Upper lobe of left lung (tissue), 5 donors: Measurements from ENCODE around the genes OARD1, TREML1 and TREM1.

DNA sequence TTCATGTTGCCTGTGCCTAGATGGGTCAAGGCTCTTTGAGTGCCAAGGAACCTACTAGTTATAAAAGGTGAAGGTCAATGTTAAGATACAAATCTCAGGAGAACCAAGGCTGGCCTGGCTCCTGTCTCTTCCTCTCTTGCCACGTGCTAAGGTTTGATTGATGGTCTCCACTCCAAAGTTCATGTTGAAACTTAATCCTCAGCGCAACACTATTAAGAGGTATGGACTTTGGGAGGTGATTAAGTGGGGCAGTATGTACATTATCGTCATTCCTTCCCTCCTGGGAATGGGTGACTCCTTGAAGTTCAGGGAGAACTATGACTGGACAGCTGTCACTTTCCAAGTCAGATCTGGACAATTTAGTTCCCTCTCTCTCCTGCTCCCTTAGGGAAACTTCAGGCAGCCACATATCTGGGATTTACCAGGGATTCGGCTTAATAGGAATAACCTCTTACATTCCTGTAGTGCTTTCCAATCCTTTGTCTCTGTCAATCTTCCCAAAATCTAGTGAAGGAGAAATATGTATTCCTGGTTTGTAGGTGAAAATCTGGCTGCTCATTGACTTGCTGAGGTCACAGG, 50.4 kb downstream of the KCNK5 start:
- PRO-cap, 2 experiments: no peak in any of the 2 experiments
- RAMPAGE, long total RNA, 4 experiments: no peak in any of the 4 experiments

- PRO-cap, 2 experiments: no peak in any of the 2 experiments
- RAMPAGE, long total RNA, 4 experiments: start-site peak on the minus strand in 1 of 4 experiments, at chr6:39193912-39194851 at its widest, 29 reads per replicate
These were observed 35.5 kb downstream of the KCNK5 start for GRCh38 chr6:39193463-39194517.

- PRO-cap, 2 experiments: no peak in any of the 2 experiments
- RAMPAGE, long total RNA, 4 experiments: no peak in any of the 4 experiments
These were observed 3.2 kb downstream of the KCNK5 start for GRCh38 chr6:39226139-39226482.

- PRO-cap, 2 experiments: no peak in any of the 2 experiments
- RAMPAGE, long total RNA, 4 experiments: no peak in any of the 4 experiments
These were observed 13.8 kb upstream of the KCNK16 start for GRCh38 chr6:39336209-39336724.

- PRO-cap, 2 experiments: no peak in any of the 2 experiments
- RAMPAGE, long total RNA, 4 experiments: start-site peak on the plus strand in 1 of 4 experiments, at chr6:39821899-39822018 at its widest, 9 reads per replicate
These were observed 29.7 kb downstream of the DAAM2 start for GRCh38 chr6:39821626-39822500.

- PRO-cap, 2 experiments: no peak in any of the 2 experiments
- RAMPAGE, long total RNA, 4 experiments: no peak in any of the 4 experiments
These were observed 55.0 kb downstream of the DAAM2 start for GRCh38 chr6:39847266-39847580.

DNA sequence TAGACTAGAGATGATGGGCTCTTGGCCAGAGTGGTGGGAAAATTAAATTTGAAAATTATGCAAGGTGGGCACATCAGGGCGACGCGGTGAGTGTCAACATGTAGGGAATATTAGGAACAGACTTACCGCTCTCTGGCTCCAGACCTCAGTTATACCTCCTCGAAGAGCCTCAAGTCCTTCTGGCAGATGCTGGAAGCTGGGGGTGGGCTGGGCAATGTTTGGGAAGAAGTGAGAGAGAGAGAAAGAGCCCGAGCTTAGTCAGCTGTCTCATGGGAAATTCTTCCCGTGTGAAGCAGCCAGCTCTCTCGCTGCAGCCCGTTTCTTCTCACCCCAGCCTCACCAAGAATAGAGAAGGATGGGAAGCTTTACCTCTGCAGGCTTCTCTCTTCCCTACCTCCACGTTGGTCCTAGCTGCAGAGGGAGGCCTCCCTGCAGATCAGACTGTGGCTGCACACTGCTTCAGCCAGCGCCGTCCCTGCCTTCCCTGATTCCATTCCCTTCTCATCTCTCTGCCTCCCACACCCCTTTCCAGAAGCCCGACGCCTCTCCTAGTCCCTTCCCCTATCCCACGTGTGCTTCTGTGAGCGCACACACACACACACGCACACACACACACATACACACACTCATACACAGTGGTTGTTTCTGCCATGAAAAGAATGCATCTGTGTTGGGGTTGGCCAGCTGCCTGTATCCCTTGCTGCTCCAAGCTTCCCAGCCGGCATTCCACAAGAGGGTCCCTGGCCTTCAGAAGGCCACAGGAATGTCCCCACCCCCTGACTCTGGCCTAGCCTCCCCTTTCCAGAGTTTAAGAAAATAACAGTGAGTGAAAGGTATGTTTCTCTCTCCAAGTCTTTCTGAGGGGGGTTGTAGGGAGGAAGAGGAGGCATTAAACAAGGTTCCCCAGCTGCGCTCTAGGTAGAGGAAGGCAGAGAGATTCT, 51.9 kb downstream of the MOCS1 start:
- PRO-cap, 2 experiments: no peak in any of the 2 experiments
- RAMPAGE, long total RNA, 4 experiments: no peak in any of the 4 experiments

GRCh38 chr6:39932891-39933602, 1.2 kb downstream of the MOCS1 start:
- PRO-cap, 2 experiments: no peak in any of the 2 experiments
- RAMPAGE, long total RNA, 4 experiments: no peak in any of the 4 experiments

DNA sequence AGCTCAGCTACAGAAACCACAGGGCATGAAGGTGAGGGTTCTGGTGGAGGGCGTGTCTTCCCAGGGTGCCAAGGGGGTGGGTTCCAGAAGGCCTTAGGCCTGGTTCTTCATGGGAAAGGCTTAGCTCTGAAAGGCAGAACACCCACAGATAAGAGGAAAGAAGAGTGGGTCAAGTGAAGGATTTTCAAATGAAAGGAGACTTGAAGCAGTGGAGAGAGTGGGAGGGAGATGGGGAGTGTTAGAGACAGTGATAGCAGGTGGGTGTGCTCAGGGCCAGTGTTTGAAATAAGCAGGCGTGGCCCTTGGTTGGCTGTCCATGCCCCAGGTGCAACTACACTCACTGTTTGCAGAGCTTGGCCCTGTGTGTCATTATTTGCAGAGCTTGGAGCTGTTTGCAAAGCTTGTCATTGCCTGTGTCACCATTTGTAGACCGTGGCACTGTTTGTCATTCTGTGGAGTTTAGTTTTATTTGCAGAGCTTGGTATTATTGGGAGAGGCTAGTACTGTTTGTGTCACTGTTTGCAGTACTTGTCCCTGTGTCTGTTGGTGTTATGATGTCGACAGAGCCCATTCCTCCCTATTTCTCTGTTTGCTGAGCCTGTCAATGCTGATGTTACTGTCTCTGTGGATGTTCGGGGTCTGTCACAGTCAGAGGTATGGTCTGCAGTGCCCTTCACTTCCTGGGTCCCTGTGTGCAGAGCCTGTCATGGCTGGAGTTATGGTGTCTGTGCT, 127.6 kb upstream of the LRFN2 start:
- PRO-cap, 2 experiments: no peak in any of the 2 experiments
- RAMPAGE, long total RNA, 4 experiments: no peak in any of the 4 experiments

DNA sequence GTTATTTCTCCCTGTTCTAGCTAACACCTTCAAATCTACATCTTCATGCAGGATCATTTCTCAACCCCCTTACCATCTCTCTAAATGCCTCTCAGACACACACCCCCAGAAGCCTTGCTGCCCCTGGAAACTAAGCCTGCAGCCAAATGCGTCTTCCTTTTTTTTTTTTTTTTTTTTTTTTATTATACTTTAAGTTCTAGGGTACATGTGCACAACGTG, 55.9 kb downstream of the UNC5CL start:
- PRO-cap, 2 experiments: no peak in any of the 2 experiments
- RAMPAGE, long total RNA, 4 experiments: no peak in any of the 4 experiments

DNA sequence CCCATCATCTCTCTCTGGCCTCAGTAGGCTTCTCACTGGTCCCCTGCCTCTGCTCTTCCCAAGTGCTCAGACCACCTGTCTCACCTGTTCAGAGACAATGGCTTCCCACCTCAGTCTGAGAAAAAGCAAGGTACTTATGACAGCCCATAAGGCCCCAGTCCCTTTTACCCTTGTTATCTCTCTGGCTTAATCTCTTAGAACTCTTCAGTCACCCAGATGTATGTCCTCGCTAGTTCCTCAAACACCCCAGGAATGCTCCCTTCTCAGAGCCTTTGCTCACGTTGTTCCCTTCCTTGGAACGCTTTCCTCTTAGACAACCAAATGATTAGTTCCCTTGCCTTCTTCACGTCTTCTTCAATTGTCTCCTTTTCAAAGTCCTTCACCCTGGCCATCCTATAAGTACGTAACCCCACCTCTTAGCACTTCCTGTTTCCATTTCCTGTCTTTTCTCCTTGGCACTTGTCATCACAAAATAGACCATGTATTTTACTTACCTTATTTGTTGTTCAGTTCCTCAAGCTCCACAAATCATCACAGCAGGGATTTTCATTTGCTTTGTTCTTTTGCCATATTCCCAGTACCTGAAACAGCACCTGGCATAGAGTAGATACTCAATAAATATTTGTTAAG, 1.1 kb upstream of the APOBEC2 start:
- PRO-cap, 2 experiments: no peak in any of the 2 experiments
- RAMPAGE, long total RNA, 4 experiments: start-site peak on the minus strand in 1 of 4 experiments, centred at position 191 of the sequence, 9 reads per replicate

DNA sequence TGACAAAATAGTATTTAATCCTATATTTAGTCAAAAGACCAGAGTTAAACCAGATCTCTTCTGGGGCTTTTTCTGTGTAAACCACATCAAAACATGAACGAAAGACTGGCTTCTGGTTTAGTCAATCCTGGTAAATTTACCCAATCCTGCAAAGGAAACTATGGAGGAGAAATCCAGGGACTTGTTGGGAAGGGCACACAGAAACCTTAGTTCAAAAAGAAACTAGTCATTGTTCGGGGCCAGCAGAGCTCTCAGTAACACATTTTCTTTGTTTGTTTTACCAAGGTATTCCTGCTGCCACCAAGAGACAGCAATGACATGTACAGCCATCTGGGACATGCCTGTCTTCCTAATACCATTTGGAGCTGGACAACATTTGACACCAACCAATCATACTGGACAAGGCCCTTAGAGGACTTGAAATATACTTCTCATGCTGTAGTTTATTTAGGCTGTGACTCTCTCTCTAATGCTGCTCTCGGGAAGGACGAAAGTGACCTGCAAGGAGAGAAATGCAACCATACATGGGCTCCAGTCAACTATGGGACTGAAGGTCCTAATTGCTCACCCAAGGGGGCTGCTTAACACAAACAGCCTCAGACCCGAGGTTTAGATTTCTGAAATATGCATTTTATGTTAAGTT, 8.2 kb downstream of the OARD1 start:
- PRO-cap, 2 experiments: no peak in any of the 2 experiments
- RAMPAGE, long total RNA, 4 experiments: no peak in any of the 4 experiments

- PRO-cap, 2 experiments: peak in 2 of 2 experiments; most common plus-strand start chr6:41072606 (in 1); most common minus-strand start chr6:41072325 (in 1)
- RAMPAGE, long total RNA, 4 experiments: start-site peak on the minus strand in 4 of 4 experiments, at chr6:41072319-41072519 at its widest, 23 to 361 reads per replicate
These were observed at the start of gene OARD1 for GRCh38 chr6:41072181-41072707. OARD1 (minus strand) TSS chr6:41072356.

DNA sequence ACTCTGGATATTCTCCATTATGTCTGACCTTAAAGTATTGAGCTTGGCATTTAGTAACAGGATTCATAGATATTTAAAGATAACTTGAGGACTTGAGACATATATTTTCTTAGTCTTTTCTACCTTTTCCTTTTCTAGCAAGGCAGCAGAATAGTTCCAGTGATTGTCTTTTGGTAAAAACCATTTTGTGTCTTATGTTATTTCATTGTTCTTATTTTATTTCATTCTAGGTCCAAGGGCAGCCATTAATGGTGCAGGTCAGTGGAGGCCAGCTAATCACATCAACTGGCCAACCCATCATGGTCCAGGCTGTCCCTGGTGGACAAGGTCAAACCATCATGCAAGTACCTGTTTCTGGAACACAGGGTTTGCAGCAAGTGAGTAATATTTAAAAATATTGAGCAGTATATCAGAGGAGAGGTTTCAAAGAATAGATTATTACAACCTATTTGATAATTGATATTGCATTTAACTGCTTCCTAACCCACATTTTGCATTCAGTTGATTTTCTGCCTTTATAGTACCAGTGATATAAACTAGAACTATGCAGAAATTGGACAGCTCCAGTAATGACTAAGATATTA, 11.1 kb downstream of the NFYA start:
- PRO-cap, 2 experiments: no peak in any of the 2 experiments
- RAMPAGE, long total RNA, 4 experiments: no peak in any of the 4 experiments

DNA sequence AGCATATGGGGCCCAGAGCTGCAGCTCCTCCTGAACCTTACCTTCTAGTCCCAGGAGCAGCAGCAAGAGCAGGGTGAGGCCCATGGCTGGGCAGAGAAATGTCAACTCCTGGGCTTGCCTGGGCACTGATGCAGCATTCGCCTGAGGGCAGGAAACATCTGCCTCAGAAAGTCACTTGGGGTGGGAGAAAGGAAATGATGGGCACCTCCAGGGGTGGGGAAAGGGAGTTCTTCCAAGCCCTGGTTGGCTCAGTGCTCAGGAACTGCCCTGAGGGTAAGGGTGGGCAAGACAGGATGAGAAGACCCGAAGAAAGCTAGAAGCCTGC, at the start of gene TREML1:
TREML1 (minus strand) TSS at position 143 of the 325 bp plus-strand sequence.
- PRO-cap, 2 experiments: no peak in any of the 2 experiments
- RAMPAGE, long total RNA, 4 experiments: start-site peak on the minus strand in 1 of 4 experiments, centred at position 133 of the sequence, 8 reads per replicate

- PRO-cap, 2 experiments: no peak in any of the 2 experiments
- RAMPAGE, long total RNA, 4 experiments: no peak in any of the 4 experiments
These were observed 12.2 kb downstream of the TREM1 start for GRCh38 chr6:41274241-41274775.

DNA sequence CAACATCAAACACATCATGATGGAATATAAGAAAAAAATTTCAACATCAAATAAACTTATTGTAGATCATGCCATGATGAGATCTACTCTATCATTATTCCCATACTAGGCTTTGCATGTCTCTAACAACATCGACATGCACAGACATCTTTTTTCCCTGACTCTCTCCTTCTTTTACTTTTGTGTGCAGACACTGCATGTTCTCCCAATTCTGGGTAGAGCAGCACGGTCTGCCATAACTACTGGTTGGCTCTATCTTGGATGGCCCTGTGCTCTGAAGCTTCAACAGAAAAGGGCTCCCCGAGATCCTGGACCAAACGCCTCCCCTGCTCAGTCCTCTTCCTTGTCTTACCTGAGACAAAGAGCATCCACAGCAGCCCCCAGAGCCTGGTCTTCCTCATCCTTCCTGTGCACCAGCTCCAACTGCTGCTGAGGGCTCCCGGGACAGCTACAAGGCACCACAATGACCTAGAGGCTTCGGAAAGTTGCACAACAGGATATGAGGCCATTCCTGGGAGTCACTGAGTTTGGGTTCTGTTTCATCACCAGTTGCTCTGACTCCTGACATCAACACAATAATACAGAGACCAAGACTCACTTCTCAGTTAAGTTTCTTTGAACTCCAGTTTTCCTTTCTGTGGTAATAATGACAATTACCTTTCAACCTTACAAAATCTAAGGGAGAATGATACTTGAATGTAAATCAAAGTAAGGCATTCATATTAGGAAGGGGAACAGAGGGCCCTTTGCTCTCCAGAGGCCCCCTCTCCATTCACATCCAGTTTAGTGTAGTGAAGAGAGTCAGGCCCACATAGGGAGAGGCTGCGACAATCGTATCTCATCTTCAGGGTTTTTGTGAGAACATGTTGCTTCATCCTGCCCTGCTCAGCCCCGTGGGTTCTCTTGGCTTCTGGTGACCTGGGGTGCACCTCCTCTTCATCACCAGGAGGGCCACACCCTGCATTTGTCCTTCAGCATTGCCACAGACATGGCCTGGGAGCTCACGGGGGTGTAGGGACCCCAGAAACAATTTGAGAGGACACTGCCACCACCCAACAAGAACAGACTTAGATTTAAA, at the start of gene TREM1:
TREM1 (minus strand) TSS at position 428 of the 1,078 bp plus-strand sequence.
- PRO-cap, 2 experiments: peak in 1 of 2 experiments; most common minus-strand start position 425 of the sequence (in 1)
- RAMPAGE, long total RNA, 4 experiments: start-site peak on the minus strand in 4 of 4 experiments, centred at positions 426 to 436 of the sequence, 139 to 1,020 reads per replicate

DNA sequence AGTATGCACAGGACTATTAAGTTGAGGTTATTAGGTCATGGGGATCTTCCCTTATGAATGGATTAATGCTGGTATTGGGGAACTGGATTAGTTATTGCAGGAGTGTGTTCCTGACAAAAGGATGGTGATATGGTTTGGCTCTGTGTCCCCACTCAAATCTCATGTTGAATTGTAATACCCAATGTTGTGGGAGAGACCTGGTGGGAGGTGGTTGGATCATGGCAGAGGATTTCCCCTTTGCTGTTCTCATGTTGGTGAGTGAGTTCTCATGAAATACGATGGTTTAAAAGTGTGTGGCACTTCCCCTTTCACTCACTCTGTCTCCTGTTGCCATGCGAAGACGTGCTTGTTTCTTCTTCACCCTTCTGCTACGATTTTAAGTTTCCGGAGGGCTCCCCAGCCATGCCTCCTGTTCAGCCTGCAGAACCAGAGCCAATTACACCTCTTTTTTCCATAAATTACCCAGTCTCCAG, 16.1 kb upstream of the TREM1 start:
- PRO-cap, 2 experiments: no peak in any of the 2 experiments
- RAMPAGE, long total RNA, 4 experiments: no peak in any of the 4 experiments

- PRO-cap, 2 experiments: no peak in any of the 2 experiments
- RAMPAGE, long total RNA, 4 experiments: no peak in any of the 4 experiments
These were observed 36.8 kb downstream of the NCR2 start for GRCh38 chr6:41371953-41372814.

DNA sequence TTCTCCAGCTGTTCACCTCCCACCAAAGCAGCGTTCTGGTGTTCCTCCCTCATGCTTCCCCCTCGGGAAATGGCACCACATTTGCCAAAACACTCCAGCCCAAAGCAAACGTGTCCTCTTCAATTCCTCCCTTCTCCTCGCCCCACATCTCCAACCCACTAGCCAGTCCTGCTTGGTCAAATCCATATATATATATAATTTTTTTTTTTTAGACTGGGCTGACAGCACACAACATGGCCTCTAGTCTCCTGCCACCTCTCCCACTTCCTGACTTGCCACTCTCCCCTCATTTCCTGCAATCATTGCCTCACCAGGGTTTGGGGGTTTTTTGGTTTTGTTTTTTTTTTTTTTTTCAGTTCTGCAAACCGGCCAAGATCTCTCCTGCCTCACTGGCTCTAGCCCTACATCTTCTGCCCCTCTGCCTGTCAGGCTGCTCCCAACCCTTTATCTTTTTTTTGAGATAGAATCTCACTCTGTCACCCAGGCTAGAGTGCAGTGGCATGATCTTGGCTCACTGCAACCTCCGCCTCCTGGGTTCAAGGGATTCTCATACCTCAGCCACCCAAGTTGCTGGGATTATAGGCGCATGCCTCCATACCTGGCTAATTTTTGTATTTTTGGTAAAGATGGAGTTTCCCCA, 104.6 kb downstream of the NCR2 start:
- PRO-cap, 2 experiments: no peak in any of the 2 experiments
- RAMPAGE, long total RNA, 4 experiments: no peak in any of the 4 experiments